Esophagus squamous epithelium (tissue), 4 donors: ENCODE measurements around the genes CHPT1 and PAH.

DNA sequence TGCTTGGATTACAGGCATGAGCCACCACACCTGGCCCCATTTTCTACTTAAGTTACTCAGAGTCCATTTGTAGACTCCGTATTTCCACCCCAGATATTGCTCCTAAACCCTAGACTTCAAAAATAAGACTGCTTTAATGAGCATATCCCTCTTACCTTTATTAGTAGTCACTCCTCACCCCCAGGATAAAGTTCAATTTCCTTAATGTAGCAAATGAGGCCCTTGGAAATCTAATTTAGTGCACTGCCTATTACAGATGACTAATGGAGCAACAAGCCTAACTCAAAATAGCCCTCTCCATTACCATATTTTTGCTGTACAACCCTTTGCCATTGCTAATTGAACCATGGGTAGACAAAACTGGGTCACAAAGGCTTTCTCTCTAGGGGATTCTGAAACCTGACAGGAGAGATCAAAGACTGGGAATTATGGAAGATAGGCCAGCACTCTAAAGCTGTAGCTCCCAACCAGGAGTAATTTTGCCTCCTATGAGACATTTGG lies 5.0 kb downstream of the BLTP3B start:
- PRO-cap = no peak
- RAMPAGE, long total RNA, 4 experiments = no peak in any of the 4 experiments

- PRO-cap = no peak
- RAMPAGE, long total RNA, 4 experiments = no peak in any of the 4 experiments
These were observed 27.1 kb upstream of the SLC17A8 start for GRCh38 chr12:100329625-100330398.

GRCh38 chr12:100503158-100503733 lies 29.6 kb downstream of the NR1H4 start:
- PRO-cap = no peak
- RAMPAGE, long total RNA, 4 experiments = no peak in any of the 4 experiments

GRCh38 chr12:101229678-101230174 lies 19.7 kb upstream of the SLC5A8 start:
- PRO-cap = no peak
- RAMPAGE, long total RNA, 4 experiments = no peak in any of the 4 experiments

DNA sequence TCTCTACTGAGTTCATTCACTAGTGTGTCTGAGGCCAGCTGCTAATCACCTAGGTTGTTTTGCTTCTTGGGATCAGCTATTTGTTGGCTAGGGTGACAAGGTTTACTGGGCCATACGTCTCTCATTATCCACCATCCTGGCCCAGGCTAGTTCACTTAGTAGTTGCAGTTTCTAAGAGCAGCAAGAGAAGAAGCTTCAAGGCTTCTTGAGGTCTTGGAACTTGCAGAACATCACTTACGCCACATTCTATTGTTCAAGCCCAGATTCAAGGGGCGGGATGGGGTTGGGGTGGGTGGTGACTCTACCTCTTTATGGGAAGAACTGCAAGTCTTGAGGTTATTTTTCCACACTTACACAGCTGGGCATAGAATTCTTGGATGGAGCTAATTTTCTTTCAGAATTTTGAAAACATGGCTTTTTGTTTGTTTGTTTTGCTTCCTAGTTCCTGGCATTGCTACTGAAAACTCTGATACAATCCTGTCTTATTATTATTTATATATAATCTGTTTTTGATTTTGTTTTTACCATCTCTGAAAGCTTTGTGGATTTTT lies 54.6 kb upstream of the MYBPC1 start:
- PRO-cap = no peak
- RAMPAGE, long total RNA, 4 experiments = no peak in any of the 4 experiments

DNA sequence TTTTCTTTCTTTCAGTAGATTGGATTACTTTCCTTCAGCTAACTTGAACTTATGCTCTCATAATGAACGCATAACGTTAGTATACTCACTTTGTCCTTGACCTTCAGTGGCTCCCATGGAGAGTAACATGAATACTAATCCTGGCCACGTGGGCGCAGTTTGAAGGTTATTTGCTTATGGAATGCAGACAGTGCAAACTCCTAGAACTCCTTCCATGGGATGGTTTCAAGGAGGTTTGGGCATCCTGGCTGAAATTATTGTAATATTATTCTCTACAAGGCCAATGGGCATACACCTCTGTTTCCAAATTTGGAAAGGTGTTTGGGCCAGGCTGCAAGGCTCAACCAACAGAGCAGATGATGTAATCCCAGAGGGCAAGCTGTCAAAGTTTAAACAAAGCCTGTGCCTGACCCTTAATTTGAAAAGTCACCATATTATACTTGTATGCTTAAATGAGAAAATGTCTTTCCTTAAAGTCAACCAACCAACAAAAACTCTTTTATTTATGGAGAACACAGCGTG lies 23.5 kb downstream of the MYBPC1 start:
- PRO-cap = no peak
- RAMPAGE, long total RNA, 4 experiments = no peak in any of the 4 experiments

DNA sequence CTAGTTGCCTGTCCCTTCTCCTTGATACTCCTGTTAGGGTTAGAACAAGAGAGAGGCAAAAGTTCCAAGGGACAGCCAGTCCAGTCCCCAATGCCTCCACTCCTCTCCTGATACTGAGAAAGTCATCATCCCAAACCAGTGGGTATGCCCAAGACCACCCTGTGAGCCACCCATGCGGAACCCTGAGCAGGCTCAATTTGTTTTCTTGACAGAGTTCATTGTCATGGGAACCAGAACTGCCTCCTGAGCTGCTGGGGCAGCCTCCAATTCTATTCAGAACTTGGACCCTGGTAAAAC lies 31.6 kb upstream of the CHPT1 start:
- PRO-cap = no peak
- RAMPAGE, long total RNA, 4 experiments = no peak in any of the 4 experiments

GRCh38 chr12:101697548-101698027 lies at the start of gene CHPT1:
Gene CHPT1, plus strand, starts transcription at chr12:101697640.
- PRO-cap = bidirectional peak, plus-strand start at chr12:101697672, minus-strand start at chr12:101697528; bidirectional peak, plus-strand start at chr12:101698167, minus-strand start at chr12:101698006
- RAMPAGE, long total RNA, 4 experiments = start-site peak on the plus strand in 1 of 4 experiments, at chr12:101697664-101697909 at its widest, 5 reads per replicate

DNA sequence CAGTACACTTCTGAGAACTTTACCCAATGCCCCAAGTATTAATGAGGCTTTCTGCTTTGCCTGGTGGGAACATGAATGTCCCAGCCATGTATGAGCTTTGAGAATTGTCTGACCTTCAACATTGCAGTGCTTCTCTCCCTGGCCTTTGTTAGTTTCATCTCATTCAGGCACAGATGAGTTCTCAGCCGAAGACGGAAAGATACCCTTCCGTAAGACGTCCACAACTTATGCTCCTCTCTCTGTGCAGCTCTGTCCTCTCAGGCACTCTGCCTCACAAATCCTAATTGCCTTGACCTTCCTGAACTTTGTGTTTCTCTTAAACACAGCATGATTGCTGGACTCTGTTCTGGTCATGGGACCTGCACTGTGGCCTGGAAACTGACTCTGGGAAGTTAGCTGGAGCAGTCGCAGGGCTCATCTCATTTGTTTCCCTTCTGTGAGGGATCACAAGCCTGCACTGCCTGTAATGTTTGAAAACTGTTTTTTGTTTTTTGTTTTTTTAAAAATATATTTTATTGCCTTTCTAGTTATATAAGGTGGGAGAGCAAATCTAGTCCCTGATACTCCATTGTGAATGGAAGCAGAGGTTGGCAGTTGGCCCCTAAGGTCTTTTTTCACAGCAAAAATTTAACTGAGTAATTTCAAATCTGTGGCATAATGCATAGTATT lies 15.8 kb downstream of the CHPT1 start:
- PRO-cap = no peak
- RAMPAGE, long total RNA, 4 experiments = no peak in any of the 4 experiments

DNA sequence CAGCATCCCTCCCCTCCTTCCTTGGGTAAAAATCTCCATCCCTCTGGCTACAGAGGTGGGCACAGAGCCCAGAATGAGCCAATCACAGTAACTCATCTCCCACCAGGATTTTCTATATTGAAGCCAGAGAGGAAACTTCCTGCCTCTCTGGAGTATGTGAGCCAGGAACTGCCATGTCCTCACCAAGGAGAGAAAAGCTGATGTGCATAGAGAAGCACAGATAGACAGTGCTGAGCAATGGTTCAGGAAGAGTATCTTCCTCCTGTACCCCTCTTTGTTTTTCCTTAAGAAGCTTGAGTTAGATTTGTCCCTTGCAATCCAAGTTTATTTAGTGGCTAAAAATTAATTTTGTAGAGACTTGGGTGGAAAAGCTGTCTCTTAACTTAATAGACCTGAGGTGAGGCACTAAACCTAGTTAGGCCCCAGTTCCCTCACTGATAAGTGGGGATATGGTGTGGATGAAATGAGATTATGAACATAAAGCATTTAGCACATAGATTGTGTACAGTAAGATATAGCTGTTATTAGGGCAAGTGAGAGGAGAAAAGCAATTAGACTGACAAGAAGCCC lies 3.3 kb upstream of the SYCP3 start:
- PRO-cap = no peak
- RAMPAGE, long total RNA, 4 experiments = no peak in any of the 4 experiments

GRCh38 chr12:101773297-101774050 lies 34.2 kb upstream of the SYCP3 start:
- PRO-cap = no peak
- RAMPAGE, long total RNA, 4 experiments = no peak in any of the 4 experiments

GRCh38 chr12:101791233-101791742 lies 39.5 kb downstream of the GNPTAB start:
- PRO-cap = no peak
- RAMPAGE, long total RNA, 4 experiments = no peak in any of the 4 experiments

- PRO-cap = no peak
- RAMPAGE, long total RNA, 4 experiments = no peak in any of the 4 experiments
These were observed 34.1 kb downstream of the GNPTAB start for GRCh38 chr12:101796651-101797024.

DNA sequence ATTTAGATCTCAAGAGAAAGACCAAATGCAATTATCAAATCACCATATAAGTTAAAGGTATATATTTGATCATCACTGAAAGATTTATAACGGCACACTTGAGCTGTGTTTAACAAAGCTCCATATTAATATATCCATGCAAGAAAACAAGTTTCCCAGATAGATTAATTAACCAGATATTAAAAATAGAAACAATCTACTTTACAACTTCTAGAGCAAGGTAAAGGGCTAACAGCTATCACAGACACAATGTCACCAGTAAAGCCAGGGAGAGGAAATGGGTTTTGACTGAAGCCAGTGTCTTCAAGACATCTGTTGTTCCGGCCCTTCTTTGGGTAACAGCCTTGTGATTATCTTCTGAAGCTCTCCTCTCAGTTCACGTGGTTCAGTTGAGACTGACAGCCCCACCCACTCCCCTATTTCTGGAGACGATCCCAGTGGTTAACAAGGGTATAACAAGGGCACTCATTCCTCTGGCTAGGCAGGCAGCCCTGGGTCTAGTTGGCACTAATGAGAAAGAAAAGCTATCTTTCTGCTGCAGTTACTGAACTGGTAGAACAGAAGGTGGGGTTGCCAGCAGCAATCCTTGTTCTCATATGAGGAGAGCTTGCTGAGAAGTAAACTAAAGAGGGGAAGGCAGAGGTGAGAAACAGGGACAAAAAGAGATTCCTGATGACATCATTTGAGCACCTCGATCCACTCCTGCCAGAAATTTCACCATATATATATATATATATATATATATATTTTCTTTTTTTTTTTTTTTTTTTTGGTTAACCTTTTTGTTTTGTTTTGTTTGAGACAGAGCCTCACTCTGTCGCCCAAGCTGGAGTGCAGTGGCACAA lies 6.8 kb downstream of the GNPTAB start:
- PRO-cap = unidirectional peak, minus-strand start at position 598 of the sequence
- RAMPAGE, long total RNA, 4 experiments = no peak in any of the 4 experiments

DNA sequence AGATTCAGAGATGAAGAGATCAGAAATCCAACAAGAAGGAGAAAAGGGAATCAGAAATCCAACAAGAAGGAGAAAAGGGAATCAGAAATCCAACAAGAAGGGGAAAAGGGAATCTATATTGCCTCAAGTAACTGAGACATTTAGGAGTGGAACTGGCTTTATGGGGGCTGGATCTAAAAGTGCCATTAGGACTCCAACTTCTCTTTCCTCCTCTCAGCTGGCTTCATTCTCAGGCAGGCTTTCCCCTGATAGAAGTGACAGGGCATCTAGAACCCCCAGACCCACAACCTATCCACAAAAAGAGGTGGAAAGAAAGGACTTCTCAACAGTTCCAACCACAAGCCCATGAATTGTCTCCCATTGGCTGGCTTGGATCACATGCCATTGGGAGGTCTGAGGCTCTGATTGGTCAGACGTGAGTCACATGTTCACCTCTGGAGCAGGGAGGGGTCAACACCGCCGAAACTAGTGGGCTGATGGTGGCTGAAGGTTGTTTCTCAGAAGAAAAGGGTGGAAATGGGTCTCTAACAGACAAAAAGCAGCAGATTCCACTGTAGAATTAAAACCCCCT lies 47.2 kb downstream of the DRAM1 start:
- PRO-cap = no peak
- RAMPAGE, long total RNA, 4 experiments = no peak in any of the 4 experiments

GRCh38 chr12:102427409-102428063 lies 52.8 kb downstream of the IGF1 start:
- PRO-cap = no peak
- RAMPAGE, long total RNA, 4 experiments = no peak in any of the 4 experiments

GRCh38 chr12:102917037-102917937 lies at the start of gene PAH:
Gene PAH, minus strand, starts transcription at chr12:102917244.
- PRO-cap = no peak
- RAMPAGE, long total RNA, 4 experiments = no peak in any of the 4 experiments

GRCh38 chr12:102950265-102951558 lies 6.8 kb upstream of the ASCL1 start:
- PRO-cap = no peak
- RAMPAGE, long total RNA, 4 experiments = no peak in any of the 4 experiments

DNA sequence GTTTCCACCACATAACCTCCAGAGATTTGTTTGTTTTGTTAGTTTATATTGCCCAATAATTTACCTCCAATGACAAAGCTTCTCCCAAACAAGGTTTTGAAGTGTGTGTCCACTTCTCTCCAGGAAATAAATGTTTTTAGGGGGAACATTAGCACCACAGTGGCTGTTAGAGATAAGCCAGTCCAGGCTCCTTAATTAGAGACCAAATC lies 215.3 kb downstream of the ASCL1 start:
- PRO-cap = no peak
- RAMPAGE, long total RNA, 4 experiments = no peak in any of the 4 experiments

DNA sequence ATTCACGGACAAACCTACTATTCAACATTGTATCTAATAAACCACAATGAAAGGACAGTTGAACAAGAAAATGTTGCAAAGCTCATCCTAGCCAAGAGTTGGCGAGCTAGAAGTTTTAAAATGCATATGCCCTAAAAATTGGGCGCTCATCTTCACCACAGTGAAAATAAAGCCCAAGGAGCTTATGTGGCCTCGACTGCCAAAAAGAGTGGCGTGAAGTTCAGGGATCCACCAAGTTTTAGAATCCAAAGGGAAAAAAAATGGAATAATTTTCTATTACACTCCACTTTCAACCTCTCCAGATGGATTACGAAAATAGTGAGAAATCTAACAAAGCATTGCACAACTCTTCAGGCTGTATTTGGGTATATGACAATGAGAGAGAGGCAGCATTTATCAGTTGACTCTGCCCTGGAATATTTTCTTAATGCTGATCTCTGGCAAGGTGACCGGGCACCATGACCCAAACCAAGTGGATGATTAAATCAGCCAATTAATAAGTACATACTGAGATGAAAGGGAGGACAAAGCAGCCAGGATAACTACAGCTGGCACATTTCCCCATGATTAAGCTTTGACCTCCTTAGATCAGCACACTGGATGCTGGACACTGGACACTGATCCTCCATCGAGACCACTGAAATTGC lies 218.0 kb downstream of the ASCL1 start:
- PRO-cap = no peak
- RAMPAGE, long total RNA, 4 experiments = no peak in any of the 4 experiments